Breast (tissue), 4 donors: ENCODE data around the genes CALM3, SAE1 and C5AR1.

DNA sequence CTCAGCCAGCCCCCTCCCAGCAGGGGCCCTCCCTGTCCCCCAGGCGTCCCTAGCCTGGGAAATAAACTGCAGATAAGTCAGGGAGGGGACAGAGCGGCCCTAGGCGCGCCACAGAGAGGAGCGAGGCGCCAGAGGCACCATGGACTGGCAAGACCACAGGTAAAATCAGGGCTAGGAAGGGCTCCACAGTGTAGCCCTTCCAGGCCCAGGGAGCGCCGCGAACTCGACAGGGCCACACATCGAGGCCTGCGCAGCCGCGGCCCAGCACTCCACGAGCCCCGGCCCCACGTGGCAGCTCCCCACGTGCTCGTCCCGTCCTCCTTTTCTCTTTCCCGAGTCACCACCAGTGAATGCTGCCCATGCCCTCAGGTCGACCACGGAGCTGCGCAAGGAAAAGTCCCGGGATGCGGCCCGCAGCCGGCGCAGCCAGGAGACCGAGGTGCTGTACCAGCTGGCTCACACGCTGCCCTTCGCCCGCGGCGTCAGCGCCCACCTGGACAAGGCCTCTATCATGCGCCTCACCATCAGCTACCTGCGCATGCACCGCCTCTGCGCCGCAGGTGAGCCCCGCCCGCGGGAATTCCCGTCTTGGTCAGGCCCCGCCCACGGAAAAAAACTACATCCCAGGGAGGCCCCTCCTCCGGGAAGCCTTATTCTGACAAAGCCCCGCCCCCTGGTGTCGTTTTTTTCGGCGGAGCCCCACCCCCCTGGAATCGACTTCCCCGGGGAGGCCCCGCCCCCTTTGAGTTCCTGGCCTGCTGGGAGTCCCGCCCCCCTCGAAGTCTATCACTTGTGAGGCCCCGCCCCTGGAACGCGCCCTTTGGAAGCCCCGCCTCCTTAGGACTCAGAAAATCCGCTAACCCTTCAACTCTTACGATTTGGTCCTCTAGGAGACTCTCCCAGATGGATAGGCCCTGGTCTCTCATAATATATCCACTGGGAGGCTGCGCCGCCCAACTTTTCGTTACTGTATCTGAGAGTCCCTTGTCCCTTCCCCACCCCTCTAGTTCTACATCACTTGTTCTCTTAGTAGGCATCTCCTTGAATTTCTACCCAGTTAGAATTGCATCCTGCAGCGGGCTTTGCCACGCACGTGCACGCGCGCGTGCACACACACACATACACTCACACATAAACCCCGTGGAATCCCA lies 7.1 kb downstream of the HIF3A start:
- PRO-cap, 3 experiments: peak in 1 of 3 experiments; most common minus-strand start position 553 of the sequence (in 1)
- RRBS: 20% methylated on average over 10 of the region's 74 CpGs

DNA sequence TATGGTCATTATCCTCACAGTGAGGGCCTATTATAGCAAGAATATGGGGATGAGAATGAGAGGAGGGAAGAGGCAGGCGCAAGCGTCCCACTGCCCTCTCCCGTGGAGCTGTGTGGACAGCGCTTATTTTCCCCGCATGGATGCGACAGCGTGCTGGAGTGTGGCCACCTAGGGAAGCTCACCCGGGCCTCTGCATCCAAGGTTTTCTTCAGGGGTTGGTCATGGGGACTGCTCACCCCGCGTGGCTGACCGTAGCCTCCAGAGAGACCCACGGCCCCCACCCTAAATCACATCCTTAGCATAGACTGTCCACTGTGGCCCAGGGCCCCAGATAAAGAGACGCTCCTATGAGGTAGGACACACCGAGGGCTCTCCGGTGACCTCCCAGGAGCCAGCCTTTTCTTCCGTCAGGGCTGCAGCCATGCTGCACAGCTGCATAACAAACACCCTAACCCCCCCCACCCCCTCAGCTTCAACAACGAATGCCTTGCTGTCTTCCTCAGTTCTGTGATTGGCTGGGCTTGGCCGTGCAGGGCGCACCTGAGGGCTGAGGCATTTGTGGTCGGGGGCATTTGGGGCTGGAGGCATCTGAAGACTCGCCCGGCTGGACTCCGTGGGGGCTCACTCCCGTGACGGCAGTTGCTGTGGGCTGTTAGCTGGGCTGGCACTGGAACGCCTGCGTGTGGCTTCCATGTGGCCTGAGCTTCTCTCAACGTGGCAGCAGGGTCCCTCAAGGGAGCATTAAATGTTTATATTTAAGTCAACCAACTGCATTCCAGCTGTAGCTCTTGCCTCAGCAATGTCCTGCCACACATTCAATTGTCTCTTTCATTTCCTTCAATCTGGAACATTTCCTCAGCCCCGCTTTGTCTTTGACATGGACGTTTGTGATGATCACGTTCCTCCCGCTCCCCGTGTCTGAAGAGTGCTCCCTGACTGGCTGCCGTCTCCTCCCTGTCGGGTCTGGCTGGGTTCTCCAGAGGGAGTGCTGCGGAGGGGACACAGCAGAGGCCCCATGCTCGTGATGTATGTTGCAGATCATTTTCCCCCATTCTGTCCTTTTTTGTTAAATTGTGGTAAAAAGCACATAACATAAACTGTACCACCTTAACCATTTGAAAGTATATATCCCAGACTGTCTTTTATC lies 21.2 kb downstream of the CCDC8 start:
- PRO-cap, 3 experiments: no peak in any of the 3 experiments
- RRBS: 94% methylated on average over 3 of the region's 37 CpGs

DNA sequence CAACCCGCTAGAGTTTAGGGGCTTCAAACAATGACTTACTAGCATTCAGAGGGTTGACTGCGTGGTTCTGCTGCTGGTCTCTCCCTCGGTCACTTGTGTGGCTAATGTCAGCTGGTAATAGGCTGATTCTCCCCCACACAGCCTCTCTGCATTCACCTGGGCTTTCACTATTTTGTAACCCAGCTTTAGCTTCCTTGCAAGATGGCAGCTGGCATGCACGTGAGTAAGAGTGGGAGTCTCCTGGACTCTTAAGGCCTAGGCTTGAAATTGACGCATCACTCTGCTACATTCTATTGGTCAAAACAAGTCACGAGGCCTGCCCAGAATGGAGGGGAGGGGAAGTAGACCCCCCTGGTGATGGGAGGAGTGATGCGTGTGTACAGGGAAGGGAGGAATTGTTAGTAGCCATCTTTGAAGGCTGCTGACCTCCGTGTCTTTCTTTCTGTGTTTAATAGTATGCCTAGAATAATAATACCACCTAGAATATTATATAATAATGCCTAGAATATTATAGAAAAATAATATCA lies 24.9 kb upstream of the PNMA8B start:
- PRO-cap, 3 experiments: no peak in any of the 3 experiments
- RRBS: no CpG with 5 or more reads among the region's 8 CpGs

DNA sequence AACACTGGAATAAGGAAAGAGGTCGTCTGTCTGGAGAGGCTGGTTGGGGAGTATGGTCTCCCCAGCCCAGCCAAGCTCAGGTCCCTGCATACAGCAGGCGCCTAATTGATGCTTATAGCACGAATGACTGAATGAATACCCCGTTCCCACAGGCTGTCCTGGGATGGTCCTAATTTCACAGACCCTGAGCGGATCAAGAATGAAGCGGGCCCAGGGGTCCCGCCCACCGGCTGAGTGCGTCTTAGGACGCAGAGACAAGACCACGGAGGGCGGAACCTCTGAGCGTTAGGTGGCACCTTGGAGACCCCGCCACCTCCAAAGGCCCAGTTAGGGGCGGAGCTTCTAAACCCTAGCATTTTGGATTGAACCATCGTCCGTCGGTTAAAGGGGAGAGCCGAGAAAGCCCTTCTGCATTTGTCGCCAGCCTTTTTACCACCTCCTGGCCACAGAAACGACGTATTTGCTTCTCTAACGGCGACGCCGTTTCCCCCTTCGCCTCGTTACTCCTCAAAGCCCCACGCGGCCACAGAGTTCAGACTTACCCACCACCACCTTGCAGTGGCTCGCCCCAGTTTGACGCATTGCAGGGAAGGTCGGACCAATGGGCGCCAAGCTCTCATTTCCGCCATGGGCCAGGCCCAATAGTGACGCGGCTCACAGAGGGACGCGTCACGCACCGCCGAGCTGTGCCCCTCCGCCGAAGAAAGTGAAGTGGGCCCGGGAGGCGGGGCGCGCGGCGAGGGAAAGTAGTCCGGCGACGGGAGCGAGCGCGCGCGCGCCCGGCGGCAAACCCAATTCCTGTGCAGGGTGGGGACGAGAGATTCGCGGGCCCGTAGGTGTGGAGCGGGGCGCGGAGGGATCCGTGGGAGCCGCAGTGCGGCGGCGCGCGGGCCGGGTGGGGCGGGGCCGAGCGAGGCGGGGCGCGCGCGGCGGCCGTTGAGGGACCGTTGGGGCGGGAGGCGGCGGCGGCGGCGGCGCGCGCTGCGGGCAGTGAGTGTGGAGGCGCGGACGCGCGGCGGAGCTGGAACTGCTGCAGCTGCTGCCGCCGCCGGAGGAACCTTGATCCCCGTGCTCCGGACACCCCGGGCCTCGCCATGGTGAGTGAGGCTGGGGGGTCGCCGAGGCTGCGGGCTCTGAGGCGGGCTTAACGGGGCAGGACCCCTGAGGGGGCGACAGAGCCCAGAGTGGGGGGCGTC lies at the start of gene CALM3:
TSS of gene CALM3 (plus strand) at position 990 of the 1,196 bp plus-strand sequence.
- PRO-cap, 3 experiments: peak in 3 of 3 experiments; most common plus-strand start position 947 of the sequence (in 3); most common minus-strand start position 320 of the sequence (in 3)
- RRBS: 3% methylated on average over 8 of the region's 117 CpGs

GRCh38 chr19:46612002-46612592 lies 11.0 kb downstream of the CALM3 start:
- PRO-cap, 3 experiments: no peak in any of the 3 experiments
- RRBS: no CpG with 5 or more reads among the region's 9 CpGs

DNA sequence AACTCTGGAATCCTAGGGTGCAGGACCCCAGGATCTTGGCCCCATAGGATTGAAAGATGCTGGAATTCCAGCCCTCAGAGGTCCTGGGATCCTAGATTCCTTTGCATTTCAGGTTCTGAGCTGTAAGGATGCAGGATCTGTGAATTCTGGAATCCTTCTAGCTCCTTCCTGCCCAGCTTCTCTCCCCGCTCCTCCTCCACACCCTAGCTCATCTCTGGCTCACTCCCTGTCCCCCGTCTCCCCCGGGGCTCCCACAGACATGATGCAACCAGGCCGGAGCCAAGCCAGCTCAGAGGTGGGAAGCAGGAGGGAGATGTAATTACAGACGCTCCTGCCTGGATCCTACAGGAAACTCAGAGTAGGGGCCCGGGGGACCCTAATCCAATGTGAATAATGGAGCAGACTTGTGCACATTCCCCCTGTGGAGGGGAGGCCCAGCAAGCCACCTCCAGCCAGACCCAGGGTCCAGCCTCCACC lies 4.5 kb downstream of the GNG8 start:
- PRO-cap, 3 experiments: no peak in any of the 3 experiments
- RRBS: 7% methylated on average over 2 of the region's 6 CpGs

GRCh38 chr19:46633908-46634761 lies 1.9 kb downstream of the GNG8 start:
- PRO-cap, 3 experiments: peak in 2 of 3 experiments; most common minus-strand start chr19:46634226 (in 1)
- RRBS: 50% methylated on average over 2 of the region's 49 CpGs

- PRO-cap, 3 experiments: no peak in any of the 3 experiments
- RRBS: no CpG with 5 or more reads among the region's 3 CpGs
Measured at GRCh38 chr19:46644756-46645097, 8.7 kb upstream of the GNG8 start.

DNA sequence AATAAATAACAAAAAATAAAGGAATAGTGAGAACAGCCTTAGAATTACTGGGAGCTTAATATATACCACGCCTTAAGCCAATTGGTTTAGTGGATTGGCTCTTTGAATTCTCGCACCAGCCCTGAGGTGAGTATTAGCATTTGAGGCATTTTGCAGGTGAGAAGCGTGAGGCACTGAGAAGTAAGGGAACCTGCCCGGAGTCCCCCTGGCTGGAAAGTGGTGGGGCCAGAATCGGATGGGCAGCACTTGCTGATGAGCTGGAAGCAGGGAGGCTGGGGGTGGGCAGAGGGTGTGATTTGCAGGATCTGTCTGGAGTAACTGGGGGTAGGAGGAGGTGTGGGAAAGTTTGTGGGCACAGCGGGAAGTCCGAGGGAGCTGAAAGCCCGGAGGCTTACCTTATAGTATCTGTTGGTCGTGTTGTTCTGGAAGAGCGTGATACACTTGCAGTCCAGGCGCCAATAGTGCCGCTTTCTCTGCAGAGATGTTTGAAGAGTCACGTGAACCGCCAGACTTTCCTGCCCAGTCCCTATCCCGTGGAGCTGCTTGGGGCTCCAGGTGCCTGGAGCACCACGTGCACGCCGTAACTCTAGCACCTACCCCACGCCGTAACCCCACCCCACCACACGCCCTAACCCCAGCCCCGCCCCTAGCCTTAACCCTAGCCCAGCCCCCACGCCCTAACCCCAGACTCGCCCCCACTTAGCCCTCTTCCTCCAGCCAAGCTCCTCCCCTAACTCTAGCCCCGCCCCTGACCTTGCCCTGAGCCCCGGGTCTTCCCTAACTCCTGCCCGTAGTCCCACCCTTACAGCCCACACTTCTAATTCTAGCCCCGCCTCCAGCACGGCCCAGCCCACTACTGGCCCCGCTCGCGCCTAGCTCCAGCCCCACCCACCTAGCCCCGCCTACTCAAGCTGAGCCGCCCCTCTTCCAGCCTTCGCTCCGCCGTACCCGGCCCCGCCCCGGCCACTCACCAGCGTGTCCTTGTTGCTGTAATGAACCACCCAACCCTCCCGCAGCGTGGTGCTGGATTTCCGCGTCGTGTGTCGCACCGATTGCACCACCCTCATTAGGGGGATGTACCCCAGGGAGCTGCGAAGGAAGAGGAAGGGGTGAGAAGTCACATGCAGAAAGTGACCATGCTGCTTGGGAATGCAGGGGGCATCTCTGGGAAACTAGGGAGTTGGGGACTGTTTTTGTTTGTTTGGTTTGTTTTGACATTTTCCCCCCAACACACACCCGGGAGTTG lies 19.7 kb downstream of the PRKD2 start:
- PRO-cap, 3 experiments: no peak in any of the 3 experiments
- RRBS: 76% methylated on average over 1 of the region's 50 CpGs

- PRO-cap, 3 experiments: no peak in any of the 3 experiments
- RRBS: 31% methylated on average over 2 of the region's 18 CpGs
Measured at GRCh38 chr19:46719128-46719943, 2.4 kb upstream of the PRKD2 start.

DNA sequence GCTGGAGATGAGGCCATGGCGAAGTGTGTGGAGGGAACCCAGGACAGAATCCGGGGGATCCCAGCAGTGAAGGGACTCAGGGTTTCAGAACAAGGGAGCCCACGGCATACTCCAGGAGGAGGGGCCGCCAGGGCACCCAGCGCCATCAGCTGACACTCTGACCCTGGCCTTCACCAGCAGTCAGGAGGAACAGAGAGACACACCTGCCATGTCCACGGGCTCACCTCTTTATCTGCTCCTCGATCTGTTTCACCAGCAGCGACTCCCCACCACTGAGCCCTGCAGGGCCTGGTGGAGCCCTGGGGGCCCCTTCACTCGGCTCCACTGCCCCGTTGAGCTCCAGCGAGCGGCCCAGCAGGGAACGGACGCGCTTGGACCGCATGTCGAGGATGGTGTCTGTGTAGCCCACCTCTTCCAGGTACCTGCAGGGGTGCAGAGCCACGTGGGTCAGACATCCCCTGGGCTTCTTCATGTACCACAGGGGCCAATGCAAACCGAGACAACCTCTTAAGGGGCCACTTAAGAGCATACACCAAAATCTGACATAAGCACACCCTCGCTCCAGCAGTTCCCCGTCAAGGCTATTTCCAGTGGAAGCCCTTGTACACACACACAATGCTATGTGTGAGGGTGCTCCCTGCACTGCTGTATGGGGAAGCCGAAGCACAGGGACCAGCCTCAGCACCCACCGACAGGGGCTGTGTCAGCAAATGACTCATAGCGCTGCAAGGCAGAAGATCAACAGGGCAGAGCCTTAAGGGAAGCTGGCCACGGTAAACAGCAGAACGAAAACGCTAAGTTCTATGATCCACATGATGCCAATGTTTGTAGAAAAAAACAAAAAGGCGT lies 12.8 kb upstream of the FKRP start:
- PRO-cap, 3 experiments: no peak in any of the 3 experiments
- RRBS: no CpG with 5 or more reads among the region's 28 CpGs

DNA sequence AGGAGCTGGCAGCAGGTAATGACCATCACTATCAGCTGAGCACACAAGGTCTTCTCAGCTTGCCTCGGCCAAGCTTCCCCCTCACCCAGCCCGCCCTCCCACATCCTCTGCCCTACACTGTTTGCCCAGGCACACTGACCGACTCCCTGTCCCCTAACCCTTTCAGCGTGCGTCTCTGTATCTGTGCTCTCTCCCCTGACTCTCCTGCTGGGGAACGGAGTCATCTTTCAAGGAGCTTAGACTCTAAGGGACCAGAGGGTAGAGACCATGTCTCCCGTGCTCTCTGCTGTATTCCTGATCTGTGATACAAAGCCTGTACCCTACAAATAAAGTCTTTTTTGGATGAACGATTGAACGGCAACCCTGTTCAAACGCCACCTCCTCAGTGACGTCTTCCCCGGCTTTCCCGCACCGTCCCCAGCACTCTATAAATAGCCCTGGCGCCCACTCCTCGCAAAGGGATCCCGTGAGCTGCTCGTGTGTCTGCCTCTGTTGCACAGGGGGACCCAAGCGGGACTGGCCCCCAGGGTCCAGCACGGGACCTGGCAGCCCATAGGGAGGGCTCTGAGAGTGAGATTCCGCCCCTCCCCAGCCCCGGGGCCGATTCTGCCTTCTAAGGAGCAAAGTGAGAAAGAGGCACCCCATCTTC lies 8.3 kb upstream of the FKRP start:
- PRO-cap, 3 experiments: no peak in any of the 3 experiments
- RRBS: no CpG with 5 or more reads among the region's 23 CpGs

GRCh38 chr19:46845904-46846733 lies 4.5 kb downstream of the AP2S1 start:
- PRO-cap, 3 experiments: no peak in any of the 3 experiments
- RRBS: no CpG with 5 or more reads among the region's 25 CpGs

DNA sequence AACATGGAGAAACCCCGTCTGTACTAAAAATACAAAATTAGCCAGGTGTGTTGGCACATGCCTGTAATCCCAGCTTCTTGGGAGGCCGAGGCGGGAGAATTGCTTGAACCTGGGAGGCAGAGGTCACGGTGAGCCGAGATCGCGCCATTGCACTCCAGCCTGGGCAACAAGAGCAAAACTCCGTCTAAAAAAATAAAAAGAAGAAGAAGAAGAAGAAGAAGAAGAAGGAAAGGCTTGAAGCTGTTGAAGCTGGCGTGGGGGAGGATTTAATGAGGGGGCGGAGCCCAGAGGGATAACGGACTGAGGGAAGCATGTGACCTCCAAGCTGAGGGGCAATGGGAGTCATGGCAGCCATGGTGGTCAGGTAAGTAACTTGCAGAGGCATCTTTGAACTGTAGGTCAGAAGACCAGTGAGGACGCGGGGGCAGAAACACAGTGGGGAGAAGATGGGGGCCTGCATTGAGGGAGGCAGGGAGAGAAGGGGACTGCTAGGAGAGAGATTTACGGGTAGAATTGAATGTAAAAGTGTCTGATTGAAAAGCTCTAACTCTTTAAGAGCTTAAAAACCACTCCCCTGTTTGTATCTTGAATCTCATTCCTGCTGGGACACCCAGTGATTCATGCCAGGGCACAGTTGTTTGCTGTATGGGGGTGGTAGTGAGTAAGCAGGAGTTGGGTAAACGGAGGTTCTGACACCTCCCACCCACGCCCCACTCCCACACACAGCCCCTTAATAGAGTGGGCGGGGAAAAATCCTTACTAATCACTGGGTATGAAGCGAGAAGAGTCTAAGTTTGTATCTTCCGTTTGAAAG lies 13.2 kb downstream of the TMEM160 start:
- PRO-cap, 3 experiments: no peak in any of the 3 experiments
- RRBS: no CpG with 5 or more reads among the region's 19 CpGs

DNA sequence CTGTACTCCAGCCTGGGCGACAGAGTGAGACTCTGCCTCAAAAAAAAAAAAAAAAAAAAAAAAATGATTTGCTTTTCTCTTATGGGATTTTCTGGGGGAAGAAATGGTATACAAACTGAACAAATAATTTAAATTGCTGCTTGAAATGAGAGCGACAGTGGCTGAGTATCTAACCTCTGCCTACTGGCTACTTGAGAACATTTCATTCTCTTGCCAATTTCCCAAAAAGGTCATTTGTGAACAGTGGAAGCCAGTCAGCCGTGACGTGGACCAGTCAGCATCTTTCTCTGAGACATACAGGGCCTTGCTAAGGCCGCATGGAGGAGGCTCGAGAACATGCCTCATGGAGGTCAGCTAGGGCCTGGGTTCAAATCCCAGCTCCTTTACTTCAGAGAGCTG lies 20.4 kb downstream of the ZC3H4 start:
- PRO-cap, 3 experiments: no peak in any of the 3 experiments
- RRBS: no CpG with 5 or more reads among the region's 6 CpGs

- PRO-cap, 3 experiments: peak in 3 of 3 experiments; most common plus-strand start chr19:47112508 (in 3); most common minus-strand start chr19:47112801 (in 3)
- RRBS: 2% methylated on average over 27 of the region's 98 CpGs
Measured at GRCh38 chr19:47112074-47113030, 1.2 kb downstream of the ZC3H4 start.

- PRO-cap, 3 experiments: peak in 3 of 3 experiments; most common plus-strand start chr19:47130889 (in 3)
- RRBS: 2% methylated on average over 21 of the region's 67 CpGs
Measured at GRCh38 chr19:47130459-47131400, at the start of gene SAE1. Gene SAE1, plus strand, starts transcription at chr19:47130835.

- PRO-cap, 3 experiments: no peak in any of the 3 experiments
- RRBS: no CpG with 5 or more reads among the region's 18 CpGs
Measured at GRCh38 chr19:47186203-47187415, 44.4 kb downstream of the BBC3 start.

DNA sequence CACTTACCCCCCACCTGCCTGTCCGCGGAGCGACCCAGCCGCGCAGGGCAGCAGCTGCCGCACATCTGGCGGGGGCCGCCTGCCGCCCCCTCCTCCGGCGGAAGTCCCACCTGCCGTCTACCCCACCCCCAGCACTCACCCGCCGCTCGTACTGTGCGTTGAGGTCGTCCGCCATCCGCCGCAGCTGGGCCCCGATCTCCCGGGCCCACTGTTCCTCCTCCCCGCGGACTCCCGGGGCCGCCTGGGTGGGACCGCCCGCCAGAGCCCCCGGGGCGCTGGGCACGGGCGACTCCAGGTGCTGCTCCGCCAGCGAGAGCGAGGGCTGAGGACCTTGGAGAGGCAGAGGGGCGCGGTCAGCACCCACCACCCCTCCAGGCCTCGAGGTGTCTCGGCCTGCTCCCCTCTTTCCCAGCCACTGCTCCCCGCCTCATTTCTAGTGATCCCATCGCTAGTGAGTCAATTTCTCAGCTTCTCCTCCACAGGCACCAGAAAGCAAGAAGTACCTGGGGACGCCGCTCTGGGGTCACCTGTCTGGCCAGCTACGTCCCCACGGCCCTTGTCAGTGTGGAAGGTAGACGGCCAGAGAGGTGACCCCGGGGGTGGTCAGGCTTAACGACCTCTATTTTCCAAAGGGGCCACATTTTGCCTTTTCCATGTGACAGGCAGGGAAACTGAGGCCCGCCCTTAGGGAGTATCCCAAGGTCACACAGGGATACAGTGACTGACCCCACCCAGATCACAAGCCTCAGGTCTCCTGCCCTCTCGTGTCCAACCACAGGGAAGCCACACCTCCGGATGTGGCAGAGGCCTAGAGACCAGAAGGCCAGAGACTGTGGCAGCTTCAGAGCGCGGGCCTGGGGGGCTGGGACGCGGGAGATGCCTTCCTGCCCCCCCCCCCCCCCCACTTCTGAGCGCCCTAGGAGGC lies 4.3 kb downstream of the BBC3 start:
- PRO-cap, 3 experiments: peak in 3 of 3 experiments; most common plus-strand start position 844 of the sequence (in 3); most common minus-strand start position 719 of the sequence (in 1)
- RRBS: 2% methylated on average over 13 of the region's 56 CpGs

- PRO-cap, 3 experiments: peak in 3 of 3 experiments; most common plus-strand start chr19:47309861 (in 3)
- RRBS: no CpG with 5 or more reads among the region's 18 CpGs
Measured at GRCh38 chr19:47309542-47310490, at the start of gene C5AR1. Gene C5AR1, plus strand, starts transcription at chr19:47309861.